ENCODE measurements around a stretch of chr10.

DNA sequence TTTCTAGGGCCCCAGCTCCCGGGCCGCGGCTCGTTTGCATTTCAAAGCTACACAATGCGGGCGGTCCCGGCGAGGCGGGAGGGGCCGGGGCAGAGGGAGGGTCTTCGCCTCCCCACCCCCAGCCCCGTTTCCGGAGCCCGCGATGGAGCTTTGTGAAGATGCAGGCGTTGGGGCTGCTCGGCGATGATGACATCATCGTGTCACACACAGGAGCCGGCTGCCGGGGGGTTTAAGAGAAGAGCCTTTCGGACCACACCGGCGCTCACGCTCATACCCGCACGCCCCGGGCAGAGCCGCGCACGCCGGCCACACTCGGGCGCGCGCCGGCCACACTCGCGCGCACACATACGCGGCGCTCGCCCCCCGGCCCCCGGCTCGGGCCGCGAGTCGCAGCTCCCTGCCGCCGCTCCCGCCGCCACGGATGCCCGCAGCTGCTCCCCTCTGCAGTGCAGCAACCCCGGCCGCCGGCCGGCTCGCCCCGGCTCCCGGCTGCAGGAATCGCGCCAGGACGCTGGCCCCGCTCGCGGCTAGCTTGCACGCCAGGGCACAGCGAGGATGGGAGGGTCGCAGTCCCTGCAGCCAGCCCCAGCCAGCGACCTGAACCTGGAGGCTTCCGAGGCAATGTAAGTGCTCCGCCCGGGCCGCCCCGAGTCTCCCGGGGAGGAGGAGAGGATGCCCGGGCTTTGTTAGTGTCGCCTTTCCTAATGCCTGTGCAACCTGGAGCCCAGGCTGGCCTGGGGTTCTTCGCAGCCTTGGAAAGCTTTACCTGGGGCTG, 107.5 kb upstream of the BTBD16 start:
- PRO-cap, 3 experiments: no peak in any of the 3 experiments
- RAMPAGE, long total RNA, 4 experiments: no peak in any of the 4 experiments
- RRBS: 20% methylated on average over 36 of the region's 82 CpGs

DNA sequence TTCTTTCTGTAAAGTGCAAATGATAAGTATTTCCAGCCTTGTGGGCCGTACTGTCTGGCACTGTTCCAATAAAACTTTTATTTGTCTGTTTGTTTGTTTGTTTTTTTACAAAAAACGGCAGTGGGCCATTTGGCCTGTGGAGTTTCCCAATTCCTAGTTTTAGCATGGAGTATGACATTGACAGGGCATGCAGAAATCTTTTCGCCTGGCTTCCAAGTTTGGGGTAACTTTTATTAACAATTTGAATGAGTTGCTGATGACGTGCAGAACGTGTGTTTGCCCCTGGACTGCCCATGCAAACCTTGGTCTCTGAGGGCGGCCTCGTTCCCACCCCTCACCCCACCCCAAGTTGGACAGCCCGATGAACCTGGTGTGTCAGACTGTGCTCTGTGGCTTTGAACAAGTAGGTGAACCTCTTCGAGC, 40.1 kb upstream of the BTBD16 start:
- PRO-cap, 3 experiments: no peak in any of the 3 experiments
- RAMPAGE, long total RNA, 4 experiments: no peak in any of the 4 experiments
- RRBS: no CpG with 5 or more reads among the region's 9 CpGs

GRCh38 chr10:122348389-122348769, 26.1 kb upstream of the PLEKHA1 start:
- PRO-cap, 3 experiments: no peak in any of the 3 experiments
- RAMPAGE, long total RNA, 4 experiments: no peak in any of the 4 experiments
- RRBS: no CpG with 5 or more reads among the region's 5 CpGs

DNA sequence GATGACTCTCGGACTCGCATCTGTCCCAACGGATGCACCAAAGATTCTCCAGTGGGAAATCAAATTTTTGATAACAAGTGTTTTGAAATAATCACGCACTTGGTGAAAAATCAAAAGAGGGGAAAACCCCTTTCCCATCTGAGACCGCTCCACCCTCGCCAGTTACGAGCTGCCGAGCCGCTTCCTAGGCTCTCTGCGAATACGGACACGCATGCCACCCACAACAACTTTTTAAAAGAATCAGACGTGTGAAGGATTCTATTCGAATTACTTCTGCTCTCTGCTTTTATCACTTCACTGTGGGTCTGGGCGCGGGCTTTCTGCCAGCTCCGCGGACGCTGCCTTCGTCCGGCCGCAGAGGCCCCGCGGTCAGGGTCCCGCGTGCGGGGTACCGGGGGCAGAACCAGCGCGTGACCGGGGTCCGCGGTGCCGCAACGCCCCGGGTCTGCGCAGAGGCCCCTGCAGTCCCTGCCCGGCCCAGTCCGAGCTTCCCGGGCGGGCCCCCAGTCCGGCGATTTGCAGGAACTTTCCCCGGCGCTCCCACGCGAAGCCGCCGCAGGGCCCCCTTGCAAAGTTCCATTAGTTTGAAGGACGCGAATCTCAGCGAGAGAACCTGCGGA, 565 bp upstream of the HTRA1 start:
- PRO-cap, 3 experiments: peak in 1 of 3 experiments; most common minus-strand start position 488 of the sequence (in 1)
- RAMPAGE, long total RNA, 4 experiments: no peak in any of the 4 experiments
- RRBS: 2% methylated on average over 8 of the region's 53 CpGs

DNA sequence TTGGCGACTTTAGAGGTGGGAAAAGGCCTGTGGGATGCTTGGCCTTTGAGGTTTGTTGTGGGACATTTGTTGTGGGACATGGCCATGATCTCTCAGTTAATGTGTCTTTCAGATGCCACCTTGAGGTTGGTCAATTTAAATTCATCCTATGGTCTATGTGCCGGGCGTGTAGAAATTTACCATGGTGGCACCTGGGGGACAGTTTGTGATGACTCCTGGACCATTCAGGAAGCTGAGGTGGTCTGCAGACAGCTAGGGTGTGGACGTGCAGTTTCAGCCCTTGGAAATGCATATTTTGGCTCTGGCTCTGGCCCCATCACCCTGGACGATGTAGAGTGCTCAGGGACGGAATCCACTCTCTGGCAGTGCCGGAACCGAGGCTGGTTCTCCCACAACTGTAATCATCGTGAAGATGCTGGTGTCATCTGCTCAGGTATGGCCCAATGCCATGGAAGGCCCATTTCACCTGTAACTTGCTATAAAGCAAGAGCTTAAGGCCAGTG, 41.8 kb upstream of the SPADH start:
- PRO-cap, 3 experiments: no peak in any of the 3 experiments
- RAMPAGE, long total RNA, 4 experiments: no peak in any of the 4 experiments
- RRBS: no CpG with 5 or more reads among the region's 9 CpGs

DNA sequence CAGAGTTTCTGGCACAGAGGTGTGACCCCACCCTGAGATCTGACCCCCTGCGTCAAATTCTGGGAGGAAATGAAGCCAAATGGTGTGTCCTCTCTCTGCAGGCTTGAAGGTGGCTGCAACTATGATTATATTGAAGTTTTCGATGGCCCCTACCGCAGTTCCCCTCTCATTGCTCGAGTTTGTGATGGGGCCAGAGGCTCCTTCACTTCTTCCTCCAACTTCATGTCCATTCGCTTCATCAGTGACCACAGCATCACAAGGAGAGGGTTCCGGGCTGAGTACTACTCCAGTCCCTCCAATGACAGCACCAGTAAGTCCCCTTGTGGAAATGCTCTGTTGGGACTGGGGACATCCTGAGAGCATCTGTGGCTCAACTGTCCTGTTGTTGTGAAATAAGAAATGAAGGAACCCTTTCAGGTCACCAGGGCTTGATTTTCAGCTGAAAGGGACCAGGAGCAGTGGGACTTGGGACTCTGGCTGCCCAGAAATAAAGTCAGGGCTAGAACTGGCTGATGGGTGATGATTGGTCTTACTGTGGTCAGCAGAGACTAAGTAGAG, 36.7 kb upstream of the SPADH start:
- PRO-cap, 3 experiments: no peak in any of the 3 experiments
- RAMPAGE, long total RNA, 4 experiments: no peak in any of the 4 experiments
- RRBS: no CpG with 5 or more reads among the region's 6 CpGs

DNA sequence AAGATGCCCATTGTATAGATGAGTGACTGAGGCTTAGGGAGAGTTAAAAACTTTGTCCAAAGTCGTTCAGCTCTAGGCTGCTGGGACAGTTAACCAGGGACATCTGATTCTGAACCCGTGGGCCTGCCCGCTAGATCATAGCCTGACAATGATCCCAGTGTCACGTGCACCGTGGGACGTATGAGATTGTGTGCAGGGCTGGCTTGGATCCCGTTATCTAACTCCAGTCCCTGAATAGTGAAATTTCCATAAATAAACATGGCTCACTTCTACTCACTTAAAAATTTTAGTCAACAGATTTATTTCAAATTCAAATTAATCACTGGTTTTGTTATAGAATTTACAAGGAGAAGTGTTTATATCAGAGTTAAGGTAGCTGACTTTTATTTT, 2.2 kb downstream of the SPADH start:
- PRO-cap, 3 experiments: no peak in any of the 3 experiments
- RAMPAGE, long total RNA, 4 experiments: no peak in any of the 4 experiments
- RRBS: no CpG with 5 or more reads among the region's 7 CpGs

DNA sequence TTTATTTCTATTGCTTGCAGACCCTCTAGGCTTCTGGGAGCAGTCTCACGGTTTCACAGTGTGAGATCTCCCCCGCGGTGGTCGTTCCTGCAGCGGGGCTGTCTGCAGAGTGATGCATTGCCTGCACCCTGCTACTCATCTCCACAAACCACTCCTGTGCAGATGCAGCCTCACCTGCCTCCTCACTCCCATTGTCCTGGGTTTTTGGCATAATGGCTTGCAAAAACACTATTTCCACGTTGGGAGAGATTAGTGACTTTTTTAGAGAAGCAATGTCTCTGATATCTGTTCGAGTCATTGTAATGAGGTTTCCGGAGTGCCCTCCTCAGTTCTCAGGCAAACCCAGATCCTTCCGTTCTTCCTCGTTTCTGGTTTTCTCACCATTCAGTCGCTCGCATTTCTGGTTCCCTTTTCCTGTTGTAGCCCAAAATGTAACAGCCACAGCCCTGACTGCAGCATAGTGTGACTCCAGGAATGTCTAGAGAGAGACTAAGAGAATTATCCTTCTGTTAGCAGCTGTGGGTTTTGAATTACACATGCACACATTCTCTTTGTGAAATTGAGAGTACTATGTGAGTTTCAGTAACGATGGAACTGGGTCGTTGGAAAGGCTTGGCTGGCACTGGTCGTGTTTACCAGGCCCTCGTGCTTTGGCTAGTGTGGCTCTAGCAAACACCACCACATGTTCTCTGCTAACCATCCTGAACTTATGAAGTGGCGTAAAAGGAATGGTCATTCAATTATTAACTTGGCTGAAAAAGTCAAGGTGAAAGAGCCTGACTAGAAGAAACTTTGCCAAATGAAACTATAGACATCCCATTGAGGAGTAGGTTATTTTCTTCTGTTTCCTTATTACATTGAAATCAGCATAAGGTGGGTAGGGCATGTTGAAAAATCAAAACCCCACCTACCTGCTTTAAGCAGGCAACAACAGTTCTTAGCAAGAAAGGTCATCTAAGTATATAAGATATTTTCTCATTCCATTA, 30.4 kb downstream of the ACADSB start:
- PRO-cap, 3 experiments: no peak in any of the 3 experiments
- RAMPAGE, long total RNA, 4 experiments: no peak in any of the 4 experiments
- RRBS: no CpG with 5 or more reads among the region's 17 CpGs

GRCh38 chr10:123151277-123151800, 2.9 kb upstream of the BUB3 start:
- PRO-cap, 3 experiments: no peak in any of the 3 experiments
- RAMPAGE, long total RNA, 4 experiments: no peak in any of the 4 experiments
- RRBS: 4% methylated on average over 5 of the region's 33 CpGs

DNA sequence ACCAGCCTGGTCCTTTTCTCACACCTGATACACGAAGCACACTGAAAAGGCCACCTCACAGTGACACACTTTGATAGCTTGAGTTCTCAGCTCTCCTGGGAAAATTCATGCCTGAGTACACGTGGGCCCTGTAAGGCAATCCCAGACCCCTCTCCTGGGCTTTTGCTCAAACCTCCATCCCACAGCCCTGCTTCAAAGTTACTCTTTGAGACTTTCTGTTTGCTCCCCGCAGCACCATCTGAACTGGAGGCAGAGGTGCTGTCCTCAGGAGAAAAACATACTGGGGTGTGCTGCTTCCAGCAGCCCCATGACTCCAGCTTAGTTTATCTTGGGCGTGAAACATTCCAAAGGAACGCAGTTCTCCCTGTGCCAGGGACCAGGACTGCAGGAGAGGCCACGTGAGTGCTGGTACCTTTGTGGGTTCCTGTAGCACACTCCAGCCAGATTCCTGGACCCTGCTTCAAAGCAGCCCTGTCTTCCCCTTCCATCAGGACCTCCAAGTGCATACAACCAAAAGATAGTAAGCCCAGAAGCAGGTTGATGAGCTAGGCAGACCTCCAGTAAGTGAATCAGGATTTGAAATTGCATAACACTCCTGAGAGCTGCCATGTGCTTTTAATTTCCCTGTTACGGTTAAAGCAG, 38.6 kb upstream of the CPXM2 start:
- PRO-cap, 3 experiments: no peak in any of the 3 experiments
- RAMPAGE, long total RNA, 4 experiments: no peak in any of the 4 experiments
- RRBS: no CpG with 5 or more reads among the region's 7 CpGs

DNA sequence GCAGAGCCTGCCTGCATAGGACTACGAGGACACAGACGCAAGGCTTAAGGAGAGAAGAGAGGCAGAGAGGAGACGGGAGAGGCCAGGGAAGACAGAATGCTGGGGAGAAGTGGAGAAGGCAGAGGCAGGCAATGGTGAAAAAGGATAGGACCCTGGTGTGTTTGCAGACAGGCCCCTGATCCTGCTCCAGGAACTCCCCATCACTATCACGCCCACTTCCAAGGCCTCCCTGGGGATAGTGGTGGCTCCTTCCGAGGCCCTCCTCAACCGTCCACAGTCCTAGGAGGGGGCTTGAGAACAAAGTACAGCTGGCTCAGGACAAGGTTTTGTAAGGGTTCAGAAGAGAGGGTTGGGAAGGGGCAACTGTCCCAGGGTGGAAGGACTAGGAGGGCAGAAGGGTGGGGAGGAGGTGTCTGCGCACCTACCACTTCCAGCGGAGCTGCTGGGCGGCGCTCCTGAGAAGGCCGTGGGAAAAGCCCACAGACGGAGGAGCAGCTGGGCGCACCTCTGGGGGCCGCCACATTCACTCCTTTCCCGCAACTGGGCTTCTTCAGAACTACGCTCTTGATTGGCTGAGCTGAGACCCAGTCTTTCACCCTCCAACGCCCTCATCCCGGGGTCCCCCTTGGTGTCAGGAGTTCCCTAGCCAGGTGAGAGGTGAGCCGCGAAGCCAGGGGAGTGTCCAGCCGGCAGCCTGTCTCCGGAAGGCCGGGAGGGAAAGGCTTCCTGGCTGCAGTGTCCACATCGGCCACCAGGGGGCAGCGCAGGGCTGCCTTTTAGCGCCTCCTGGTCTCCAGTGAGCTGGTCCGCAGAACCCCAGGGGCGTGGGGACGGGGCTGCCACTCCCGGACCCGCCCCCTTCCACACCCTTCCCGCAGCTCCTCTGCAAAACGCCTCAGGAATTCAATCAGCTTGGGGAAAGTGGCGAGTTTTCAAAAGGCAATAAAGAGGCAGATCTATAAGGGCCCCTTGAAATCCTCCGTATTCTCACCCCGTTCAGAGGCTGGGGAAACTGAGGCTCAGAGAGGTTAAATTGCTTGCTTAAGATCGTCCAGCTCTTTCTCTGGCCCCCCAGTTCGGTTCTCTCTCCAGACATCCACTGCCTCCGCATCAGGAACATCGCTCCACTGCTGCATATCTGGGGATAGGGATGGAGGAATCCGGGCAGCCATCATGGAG, 99.0 kb downstream of the CHST15 start:
- PRO-cap, 3 experiments: peak in 1 of 3 experiments; most common plus-strand start position 888 of the sequence (in 1); most common minus-strand start position 604 of the sequence (in 1)
- RAMPAGE, long total RNA, 4 experiments: no peak in any of the 4 experiments
- RRBS: 2% methylated on average over 4 of the region's 41 CpGs

DNA sequence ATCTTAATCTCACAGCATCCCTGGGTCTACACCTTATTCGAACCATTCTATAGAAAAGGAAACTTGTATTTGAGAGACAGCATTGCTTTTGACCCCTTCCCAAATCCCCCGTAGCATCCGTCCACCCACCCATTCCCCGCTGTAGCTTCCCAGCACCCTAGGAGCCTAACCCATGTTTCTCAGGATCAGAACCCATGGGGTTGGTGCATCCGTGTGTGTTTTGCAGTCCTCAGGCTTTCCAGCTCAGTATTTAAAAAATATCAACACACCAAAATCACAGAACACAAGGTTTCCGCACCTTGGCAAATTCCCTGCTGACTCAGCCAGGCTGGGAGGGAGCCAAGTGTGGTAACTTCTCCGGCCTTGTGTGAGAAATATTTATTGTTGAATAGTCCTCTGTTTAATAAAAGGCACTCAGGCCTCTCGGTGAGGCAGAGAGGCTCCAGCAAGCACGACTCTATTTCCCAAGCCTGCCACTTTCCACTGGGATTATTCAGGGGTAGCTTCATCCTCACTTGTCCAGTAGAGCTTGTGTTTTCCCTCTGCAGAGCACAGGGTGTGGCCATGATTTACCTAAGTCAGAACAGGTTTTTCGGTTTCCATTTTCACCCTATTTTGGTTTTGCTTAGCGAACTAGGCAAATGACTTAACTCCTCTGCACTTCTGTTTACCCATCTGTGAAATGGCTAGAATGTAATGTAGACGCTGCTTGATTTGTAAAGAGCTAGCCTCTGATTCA, 12.8 kb upstream of the CHST15 start:
- PRO-cap, 3 experiments: no peak in any of the 3 experiments
- RAMPAGE, long total RNA, 4 experiments: no peak in any of the 4 experiments
- RRBS: no CpG with 5 or more reads among the region's 12 CpGs

DNA sequence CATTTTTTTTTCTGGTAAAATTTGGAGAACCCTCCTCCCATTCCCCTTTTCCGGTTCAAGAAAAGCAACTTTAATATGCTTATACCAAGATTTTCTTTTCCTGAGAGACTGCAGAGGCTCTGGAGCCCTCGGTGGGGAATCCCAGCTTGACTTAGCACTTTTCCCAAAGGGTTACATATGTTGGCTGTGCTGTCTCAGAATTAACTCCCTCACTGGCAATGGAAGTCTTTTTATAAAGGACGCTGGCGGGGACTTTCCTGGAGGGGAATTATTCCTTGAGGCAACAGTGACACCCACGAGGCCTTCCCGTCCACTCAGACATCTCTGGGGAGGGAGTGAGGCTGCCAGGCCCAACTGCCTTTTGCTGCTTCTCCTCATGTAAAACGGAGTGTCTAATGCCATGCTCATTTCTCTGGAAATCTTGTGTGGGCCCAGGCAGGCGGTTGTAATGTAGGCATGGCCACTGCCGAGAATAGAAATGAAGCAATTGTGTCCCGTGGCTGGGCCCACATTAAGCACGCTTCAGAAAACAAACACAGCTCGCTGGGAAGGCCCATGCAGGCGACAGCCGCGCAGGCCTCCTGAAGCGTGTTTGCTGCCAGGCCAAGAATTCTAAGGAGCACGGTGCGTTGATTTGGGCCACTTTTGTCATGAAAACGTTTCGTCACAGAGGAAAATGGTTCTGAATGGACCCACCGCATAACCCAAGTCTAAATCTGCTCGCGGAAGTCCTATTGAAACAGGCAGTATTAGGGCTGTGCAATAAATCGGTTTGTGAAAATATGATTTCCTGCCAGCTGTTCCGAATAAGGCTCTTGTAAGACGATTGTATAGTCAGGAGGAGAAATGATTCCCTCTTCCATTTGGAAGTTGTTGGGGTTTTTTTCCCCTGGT, 104.0 kb upstream of the CHST15 start:
- PRO-cap, 3 experiments: no peak in any of the 3 experiments
- RAMPAGE, long total RNA, 4 experiments: no peak in any of the 4 experiments
- RRBS: no CpG with 5 or more reads among the region's 26 CpGs

GRCh38 chr10:124470536-124471435, 9.2 kb downstream of the LHPP start:
- PRO-cap, 3 experiments: no peak in any of the 3 experiments
- RAMPAGE, long total RNA, 4 experiments: no peak in any of the 4 experiments
- RRBS: no CpG with 5 or more reads among the region's 13 CpGs

DNA sequence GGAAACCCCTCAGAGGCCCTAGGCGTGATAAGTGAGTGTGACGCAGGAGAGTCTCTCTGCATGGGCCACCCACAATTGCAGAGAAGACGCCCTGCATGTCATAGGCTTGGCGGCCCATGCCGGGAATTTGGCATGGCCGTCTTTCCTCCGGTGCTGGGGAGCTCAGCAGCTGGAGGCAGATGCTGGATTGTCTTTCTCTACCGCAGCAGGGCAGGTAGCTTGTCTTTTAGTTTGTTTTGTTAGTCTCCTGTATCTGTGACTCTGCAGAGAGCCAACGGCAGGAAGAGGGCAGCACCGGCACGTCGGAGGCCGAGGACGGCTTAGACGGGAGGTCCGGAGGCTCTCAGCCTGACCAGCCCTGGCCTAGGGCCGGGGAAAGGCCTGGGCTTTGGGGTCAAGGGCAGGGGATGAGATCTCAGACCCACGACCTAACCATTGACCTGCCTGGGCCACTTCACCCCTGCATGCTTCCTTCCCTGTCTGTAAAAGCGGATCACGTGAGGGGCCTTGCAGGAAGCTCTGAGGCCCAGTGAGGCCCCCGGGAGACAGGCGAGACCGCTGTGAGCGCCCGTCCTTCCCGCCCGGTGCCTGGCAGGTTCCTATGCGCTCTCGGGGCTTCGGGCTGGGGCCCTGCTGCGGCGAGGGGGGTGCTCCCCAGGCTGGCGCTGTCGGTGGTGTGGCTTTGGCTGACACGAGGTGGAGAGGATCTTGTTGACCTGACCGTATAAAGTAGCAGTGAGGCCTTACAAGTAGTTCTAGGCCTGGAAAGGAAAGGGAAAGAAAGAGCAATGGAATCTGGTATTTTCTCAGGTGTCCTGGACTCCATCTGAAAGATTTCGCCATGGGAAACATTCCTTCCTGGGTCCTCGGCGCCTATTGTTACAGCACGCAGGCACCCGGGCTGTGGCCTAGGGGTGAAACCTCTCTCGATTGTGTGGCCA, 72.8 kb downstream of the LHPP start:
- PRO-cap, 3 experiments: peak in 1 of 3 experiments; most common plus-strand start position 541 of the sequence (in 1)
- RAMPAGE, long total RNA, 4 experiments: no peak in any of the 4 experiments
- RRBS: 89% methylated on average over 15 of the region's 42 CpGs

DNA sequence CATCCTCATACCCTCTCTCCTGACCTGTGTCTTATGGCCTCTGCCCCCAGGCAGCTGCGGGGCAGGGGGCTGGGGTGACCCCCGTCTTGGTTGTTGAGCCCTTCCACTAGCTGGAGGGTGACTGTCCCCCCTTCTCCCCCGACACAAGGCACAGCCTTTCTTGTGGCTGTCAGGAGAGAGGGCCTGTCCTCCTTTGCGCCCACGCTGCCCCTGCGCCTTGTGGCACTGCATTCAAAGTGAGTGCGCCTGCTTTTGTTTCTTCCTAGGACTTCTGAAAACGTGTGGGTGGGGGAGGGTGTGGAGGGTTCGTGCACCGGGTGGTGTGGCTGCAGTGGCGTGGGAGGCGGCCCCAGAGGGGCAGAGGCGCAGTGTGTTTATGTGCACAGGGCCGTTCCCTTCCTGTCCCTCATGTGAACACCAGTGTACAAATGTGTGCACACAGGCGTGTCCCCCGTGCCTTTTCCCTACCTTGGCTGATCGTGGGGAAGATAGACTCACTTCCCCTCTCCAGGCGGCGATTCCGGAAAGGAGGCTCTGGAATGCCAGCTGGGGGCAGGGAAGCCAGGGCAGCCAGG, 88.7 kb downstream of the LHPP start:
- PRO-cap, 3 experiments: no peak in any of the 3 experiments
- RAMPAGE, long total RNA, 4 experiments: no peak in any of the 4 experiments
- RRBS: no CpG with 5 or more reads among the region's 20 CpGs

- PRO-cap, 3 experiments: peak in 1 of 3 experiments; most common plus-strand start chr10:124589157 (in 1)
- RAMPAGE, long total RNA, 4 experiments: no peak in any of the 4 experiments
- RRBS: no CpG with 5 or more reads among the region's 5 CpGs
Measured at GRCh38 chr10:124589068-124589267, 127.3 kb downstream of the LHPP start.

GRCh38 chr10:124619038-124619633, 125.0 kb downstream of the FAM53B start:
- PRO-cap, 3 experiments: no peak in any of the 3 experiments
- RAMPAGE, long total RNA, 4 experiments: no peak in any of the 4 experiments
- RRBS: no CpG with 5 or more reads among the region's 14 CpGs

DNA sequence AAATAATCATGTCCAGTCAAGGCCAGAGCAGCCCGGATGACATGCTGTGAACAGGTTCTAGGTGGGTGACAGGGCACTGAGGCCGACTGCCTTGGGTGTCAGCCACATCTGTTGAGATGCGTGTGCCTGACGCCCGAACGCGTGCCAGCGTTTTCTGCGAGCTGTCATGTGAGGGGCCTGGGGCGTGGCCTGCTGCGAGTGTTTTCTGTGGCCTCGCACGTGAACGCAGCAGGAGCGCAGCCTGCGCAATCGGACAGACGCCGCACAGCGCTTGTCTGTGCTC, 118.3 kb downstream of the FAM53B start:
- PRO-cap, 3 experiments: no peak in any of the 3 experiments
- RAMPAGE, long total RNA, 4 experiments: no peak in any of the 4 experiments
- RRBS: 78% methylated on average over 1 of the region's 20 CpGs

- PRO-cap, 3 experiments: no peak in any of the 3 experiments
- RAMPAGE, long total RNA, 4 experiments: no peak in any of the 4 experiments
- RRBS: no CpG with 5 or more reads among the region's 9 CpGs
Measured at GRCh38 chr10:124645364-124645741, 98.8 kb downstream of the FAM53B start.